NCI-H460 (cell line): ENCODE measurements around the genes TTC33, CARD6, MROH2B and PLCXD3.

GRCh38 chr5:40755317-40756501 lies at the start of gene TTC33:
TTC33 (minus strand) TSS chr5:40755961.
RAMPAGE:
- cytosol, long total RNA = start-site peak on the minus strand at chr5:40755917-40755943, 141 and 135 reads in 2 replicates
- long total RNA = start-site peak on the minus strand at chr5:40755914-40755951, 147 and 447 reads in 2 replicates
- nucleus, long total RNA = no peak

GRCh38 chr5:40841001-40841896 lies at the start of gene CARD6:
CARD6 (plus strand) TSS chr5:40841367.
RAMPAGE:
- cytosol, long total RNA = start-site peak on the plus strand at chr5:40841181-40841249, 13 and 17 reads in 2 replicates
- long total RNA = no peak
- nucleus, long total RNA = start-site peak on the plus strand at chr5:40841186-40841205, 17 and 5 reads in 2 replicates

DNA sequence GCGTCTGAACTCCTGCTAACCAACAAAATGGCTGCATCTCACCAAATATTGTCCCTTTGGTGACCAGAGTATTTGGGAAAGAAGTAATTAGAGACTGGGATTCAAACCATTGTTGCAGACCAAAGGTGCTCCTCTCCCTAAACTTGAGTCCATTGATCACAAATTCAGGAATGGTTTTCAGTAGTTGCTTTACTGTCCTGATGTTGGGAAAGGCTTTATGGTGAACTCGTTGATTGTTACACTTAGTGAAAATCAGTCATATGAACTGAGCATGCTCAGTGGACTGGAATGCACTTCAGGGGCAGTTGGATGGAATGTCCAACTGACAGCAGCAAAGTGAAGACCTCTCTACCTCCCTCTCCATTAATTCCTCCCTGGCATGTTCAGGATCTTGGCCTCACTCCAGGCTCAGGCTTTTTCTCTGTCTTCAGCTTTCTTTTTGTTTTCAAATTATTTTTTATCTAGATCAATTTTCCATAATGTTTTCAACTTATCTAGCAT lies at the start of gene MROH2B:
TSS of gene MROH2B (minus strand) at position 267 of the 501 bp plus-strand sequence.
RAMPAGE:
- cytosol, long total RNA = no peak
- long total RNA = no peak
- nucleus, long total RNA = no peak

GRCh38 chr5:41334736-41335085 lies 121.4 kb upstream of the C6 start:
RAMPAGE:
- cytosol, long total RNA = no peak
- long total RNA = no peak
- nucleus, long total RNA = no peak

DNA sequence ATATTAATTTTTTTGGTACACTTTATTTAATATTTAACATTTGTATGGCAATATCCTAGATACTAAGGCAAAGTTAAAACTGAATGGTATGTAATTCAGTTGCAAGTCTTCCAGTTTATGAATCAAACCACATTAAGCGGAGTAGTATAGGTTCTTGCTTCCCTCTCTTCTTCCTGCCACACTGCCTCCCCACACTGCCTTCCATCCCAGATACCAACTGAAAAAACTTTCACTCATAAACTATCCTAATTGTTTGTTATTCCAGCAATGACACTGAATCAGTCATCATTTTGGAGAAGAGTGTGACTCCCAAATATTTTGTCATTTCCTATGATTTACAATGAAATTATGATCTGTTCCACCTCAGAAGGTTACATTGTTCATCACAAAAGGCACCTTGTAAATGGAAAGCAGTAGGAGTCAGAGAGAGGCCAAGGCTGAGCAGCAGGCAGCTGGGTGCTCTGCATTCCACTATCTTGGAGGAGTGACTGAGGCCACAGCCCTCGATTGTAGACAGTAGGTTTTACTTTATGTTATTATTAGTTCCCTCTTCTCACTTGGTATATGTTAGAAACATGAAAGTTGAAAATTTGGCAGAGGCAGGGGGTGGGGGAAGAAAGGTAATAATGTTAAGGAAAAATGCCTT lies 91.8 kb downstream of the PLCXD3 start:
RAMPAGE:
- cytosol, long total RNA = no peak
- long total RNA = no peak
- nucleus, long total RNA = no peak

DNA sequence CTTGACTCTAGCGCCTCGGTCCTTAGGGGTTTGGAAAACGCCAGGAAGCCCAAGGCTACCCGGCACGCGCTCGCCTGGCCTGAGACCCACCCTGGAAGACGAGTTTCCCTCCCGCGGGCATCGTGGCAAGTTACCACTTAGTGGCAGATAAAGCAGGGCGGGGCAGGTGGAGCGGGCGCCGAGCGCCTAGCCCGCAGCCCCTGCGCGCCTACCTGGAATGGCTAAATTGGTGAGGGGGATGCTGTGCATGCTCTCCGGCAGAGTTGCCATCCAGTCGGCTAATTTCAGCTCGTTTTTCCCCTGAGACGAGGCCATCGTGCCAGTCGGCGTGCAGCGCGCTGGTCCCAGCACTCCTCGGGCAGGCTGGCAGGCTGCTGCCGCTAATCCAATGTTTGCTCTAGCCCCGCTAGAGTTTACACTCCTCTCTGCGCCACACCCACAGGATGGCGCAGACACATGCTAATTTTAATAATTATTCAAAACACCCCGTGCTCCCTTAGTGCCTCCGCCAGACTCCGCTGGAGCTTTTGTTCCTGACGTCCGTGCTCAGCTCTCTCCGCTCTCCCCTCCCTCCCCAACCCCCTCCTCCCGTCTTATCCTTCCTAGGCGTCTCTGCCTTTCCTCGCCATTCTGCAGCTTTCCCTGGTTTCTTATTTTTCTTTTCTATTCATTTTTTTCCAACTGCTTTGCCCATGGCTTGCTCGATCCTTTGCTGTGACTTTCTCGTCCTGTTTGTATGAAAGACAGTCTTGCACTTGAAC lies at the start of gene PLCXD3:
TSS of gene PLCXD3 (minus strand) at position 390 of the 761 bp plus-strand sequence.
RAMPAGE:
- cytosol, long total RNA = no peak
- long total RNA = no peak
- nucleus, long total RNA = no peak

GRCh38 chr5:41822938-41823864 lies 47.0 kb downstream of the OXCT1 start:
RAMPAGE:
- cytosol, long total RNA = no peak
- long total RNA = no peak
- nucleus, long total RNA = no peak

DNA sequence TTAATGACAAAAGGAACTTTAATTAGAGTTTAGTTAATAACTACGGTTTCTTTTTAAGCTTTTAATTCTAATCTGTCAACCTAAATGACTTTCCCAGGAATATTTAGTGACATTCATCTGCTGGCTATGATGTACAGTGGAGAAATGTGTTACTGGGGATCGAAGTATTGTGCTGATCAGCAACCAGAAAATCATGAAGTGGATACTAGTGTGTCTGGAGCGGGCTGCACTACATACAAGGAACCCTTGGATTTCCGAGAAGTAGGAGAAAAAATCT lies 8.2 kb upstream of the FBXO4 start:
RAMPAGE:
- cytosol, long total RNA = no peak
- long total RNA = no peak
- nucleus, long total RNA = no peak

DNA sequence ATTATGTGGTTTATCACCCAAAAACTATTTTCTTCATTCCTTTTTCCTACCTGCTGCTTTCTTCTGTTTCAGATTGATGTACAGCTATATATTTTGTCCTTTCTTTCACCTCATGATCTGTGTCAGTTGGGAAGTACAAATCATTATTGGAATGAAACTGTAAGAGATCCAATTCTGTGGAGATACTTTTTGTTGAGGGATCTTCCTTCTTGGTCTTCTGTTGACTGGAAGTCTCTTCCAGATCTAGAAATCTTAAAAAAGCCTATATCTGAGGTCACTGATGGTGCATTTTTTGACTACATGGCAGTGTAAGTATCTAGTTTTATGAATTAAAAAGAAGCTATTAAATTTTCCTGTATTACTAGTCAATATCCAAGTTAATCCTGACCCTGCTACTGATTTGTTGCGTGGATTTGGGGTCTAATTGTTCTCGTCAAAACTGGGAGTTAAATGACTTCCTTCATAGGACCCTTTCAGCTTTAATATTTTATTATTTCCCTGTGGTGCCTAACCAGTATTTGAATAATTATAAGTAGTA lies 1.9 kb downstream of the FBXO4 start:
RAMPAGE:
- cytosol, long total RNA = no peak
- long total RNA = no peak
- nucleus, long total RNA = no peak

GRCh38 chr5:42432353-42432761 lies 9.1 kb downstream of the GHR start:
RAMPAGE:
- cytosol, long total RNA = no peak
- long total RNA = no peak
- nucleus, long total RNA = no peak

DNA sequence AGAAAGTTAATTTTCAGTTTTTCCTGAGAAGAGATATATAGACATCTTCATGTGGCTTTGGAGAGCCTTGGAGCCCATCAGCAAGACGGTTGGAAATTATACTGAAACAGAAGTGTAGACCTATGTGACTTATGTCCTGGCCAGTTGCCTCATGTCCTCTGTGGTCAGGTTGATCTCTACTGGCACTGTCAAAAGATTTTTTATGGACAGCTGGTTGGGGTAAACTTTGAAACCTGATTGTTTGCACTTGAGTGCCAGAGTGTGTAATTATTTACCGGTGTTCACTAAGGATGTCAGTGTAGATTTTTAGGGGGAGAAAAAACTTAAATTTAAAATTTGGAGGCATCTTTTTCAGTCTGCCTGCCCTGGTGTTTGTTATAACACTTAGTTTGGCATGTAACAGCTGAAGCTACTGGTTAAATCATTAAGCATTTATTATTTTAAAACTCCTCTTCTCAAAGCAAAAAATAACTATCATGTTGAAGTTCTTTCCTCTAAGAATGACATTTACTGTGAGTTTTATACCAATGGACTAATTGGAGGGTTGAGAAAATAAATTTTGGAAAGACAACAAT lies 93.5 kb downstream of the GHR start:
RAMPAGE:
- cytosol, long total RNA = no peak
- long total RNA = no peak
- nucleus, long total RNA = no peak

GRCh38 chr5:42551785-42552361 lies 128.6 kb downstream of the GHR start:
RAMPAGE:
- cytosol, long total RNA = no peak
- long total RNA = no peak
- nucleus, long total RNA = no peak

DNA sequence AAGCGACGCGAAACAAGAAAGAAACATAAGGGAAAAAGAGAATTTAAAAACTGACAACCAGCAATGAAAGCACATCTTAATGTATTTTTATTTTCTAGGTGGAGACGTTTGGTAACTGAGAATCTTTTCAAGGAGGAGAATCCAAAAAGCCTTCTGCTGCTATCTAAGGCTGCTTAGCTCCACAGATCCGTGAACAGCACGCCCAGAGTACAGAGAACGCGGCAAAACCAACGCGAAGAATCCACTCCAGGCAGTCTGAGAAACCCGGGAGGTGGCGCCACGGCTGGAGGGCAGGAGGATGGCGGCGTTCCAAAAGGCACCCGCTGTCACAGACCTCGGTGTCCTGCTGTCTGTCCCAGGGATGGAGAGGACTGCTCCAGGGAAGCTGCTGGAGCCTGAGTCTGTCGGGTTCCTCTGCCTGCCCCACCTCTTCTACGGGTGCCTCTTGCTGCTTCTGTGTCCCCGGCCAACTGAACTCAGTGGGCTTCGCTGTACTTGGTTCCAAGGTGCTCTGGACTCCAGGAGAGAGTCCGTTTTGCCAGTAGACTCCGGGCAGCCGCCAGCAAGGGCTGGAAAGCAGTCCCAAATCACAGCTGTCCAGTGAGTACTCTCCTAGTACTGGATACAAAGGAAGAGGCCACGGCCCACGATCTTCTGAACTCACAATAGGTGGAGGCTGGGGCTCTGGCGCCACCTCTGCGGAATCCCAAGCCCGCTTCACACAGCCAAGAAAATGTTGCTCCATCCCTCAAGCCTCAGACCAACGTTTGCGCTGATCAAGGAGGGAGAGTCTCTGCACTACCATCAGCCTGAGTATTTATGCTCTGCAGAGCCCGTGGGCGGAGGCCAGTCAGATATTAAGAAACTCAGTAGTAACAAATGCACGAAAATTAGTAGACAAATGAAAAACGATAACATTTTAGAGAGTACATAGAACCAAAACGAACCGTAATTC lies 540 bp downstream of the ANXA2R start:
RAMPAGE:
- cytosol, long total RNA = no peak
- long total RNA = no peak
- nucleus, long total RNA = no peak

GRCh38 chr5:43041643-43042425 lies 1.7 kb upstream of the ANXA2R start:
RAMPAGE:
- cytosol, long total RNA = start-site peak on the plus strand at chr5:43041749-43041842, 17 and 15 reads in 2 replicates
- long total RNA = no peak
- nucleus, long total RNA = start-site peak on the plus strand at chr5:43041720-43041863, 24 and 27 reads in 2 replicates

DNA sequence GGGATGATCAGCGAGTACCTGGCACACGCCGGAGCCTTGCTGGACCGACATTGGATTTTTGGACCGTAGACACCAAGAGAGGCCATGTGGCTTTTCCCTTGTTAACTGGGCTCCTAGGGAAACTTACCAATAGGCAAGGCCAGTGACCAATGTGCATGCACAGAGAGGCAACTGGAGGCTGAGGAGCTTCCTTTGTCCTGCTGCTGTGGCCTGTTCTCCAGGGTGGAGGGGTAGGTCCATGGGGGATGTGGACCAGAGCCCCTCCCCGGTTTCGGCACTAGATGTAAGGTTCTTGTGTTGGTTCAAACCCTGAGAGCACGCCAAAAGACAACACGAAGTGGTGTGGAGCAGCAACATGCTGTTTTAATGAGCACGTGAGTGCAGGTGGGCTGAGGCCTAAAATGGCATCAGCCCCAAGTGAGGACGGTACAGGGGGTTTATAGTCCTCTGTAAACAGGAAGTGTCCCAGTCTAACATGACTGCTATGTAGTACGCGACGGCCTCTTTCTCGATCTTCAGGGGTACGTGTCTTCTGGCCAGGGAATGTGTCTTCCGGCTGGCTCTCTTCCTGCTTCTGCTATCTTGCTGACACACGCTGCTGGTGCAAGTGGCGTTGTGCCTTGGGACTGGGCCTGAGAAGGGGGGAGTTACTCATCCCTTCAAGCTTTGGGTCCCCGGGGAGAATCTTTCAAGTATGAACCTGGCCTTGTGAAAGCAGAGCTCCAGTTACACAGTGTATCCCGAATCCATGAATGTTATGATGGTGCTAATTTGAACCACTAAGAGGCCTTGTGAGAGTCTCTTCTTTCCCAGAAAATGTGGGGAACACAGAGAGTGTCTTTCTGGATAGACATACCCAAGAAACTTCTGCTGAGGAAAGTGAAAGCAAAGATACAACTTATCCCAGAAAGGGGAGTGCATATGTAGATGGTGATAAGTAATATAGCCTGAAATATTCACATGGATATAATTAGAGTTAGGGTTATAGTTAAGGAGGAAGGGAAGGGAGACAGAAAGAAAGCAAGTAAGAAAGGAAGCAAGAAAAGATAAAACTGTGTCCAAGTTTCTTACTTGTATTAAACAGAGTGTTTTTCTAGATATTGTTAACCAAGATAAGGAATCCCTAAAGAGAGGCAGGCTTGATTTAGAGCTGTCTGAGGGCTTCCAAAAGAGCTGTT lies 35.3 kb upstream of the ANXA2R start:
RAMPAGE:
- cytosol, long total RNA = no peak
- long total RNA = no peak
- nucleus, long total RNA = no peak

RAMPAGE:
- cytosol, long total RNA = no peak
- long total RNA = no peak
- nucleus, long total RNA = no peak
Measured at GRCh38 chr5:43396544-43397648, 15.3 kb downstream of the CCL28 start.

GRCh38 chr5:43482590-43483151 lies 994 bp downstream of the TMEM267 start:
RAMPAGE:
- cytosol, long total RNA = no peak
- long total RNA = no peak
- nucleus, long total RNA = no peak

DNA sequence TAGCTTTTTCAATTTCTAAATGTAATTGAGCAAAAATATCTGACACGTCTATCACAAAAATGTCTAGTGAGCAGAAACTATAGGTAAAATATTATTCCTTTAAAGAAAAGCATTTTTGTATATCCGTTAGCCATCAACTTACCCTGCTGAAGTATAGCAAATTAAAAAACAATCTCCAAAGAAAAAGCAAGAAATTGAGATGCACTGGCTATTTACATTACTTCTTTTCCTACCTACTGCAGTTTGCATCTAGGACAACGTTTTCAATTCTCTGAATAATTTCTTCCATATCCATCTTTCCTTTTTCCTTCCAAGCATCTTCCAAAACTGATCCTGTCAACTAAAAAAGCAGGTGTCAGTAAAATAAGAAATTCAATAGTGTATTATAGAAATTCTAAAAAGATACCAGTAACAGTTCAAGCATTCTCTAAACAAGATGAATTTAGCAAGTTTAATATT lies 20.4 kb upstream of the C5orf34 start:
RAMPAGE:
- cytosol, long total RNA = no peak
- long total RNA = no peak
- nucleus, long total RNA = no peak

RAMPAGE:
- cytosol, long total RNA = no peak
- long total RNA = no peak
- nucleus, long total RNA = no peak
Measured at GRCh38 chr5:43684089-43684512, 81.1 kb downstream of the NNT start.

RAMPAGE:
- cytosol, long total RNA = no peak
- long total RNA = no peak
- nucleus, long total RNA = no peak
Measured at GRCh38 chr5:44302098-44302750, 87.0 kb downstream of the FGF10 start.